Mesangial cell (primary cell): ENCODE measurements around a stretch of chr7.

DNA sequence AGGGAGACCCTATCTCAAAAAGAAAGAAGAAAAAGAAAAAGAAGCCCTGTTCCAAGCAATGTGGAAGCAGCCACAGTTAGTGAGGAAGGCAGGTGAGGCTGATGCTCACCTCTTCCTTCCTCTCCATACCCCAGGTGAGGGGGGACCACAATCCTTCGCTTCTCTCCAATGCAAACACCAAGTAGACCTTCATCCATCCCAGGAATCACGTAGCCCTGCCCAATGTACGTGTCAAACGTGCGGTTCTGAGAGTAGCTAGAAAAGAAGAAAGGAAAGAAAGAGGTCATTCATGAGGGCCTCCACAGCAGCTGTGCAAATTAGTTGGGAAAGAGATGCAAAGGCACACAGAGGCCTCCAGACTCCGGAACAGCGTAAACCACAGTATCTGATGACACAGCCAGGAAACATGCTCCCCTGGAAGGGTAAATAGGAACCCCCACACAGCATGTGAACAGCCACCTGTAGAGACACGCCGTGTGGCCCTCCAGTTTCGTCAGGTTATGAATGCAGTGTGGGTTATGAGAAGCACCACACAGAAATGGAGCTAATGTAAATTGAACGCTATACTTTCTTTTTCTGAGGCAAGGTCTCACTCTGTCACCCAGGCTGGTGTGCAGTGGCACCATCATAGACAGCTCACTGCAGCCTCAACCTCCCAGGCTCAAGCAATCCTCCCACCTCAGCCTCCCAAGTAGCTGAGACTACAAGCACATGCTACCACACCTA is 126.8 kb upstream of the VOPP1 start:
- RAMPAGE, long total RNA = no peak

GRCh38 chr7:56053795-56054728 is 2.5 kb downstream of the CCT6A start:
- RAMPAGE, long total RNA = no peak

GRCh38 chr7:56055346-56055788 is 3.8 kb downstream of the CCT6A start:
- RAMPAGE, long total RNA = no peak

- RAMPAGE, long total RNA = no peak
Observed at GRCh38 chr7:56084509-56084985, 8.2 kb downstream of the PHKG1 start.

- RAMPAGE, long total RNA = no peak
Observed at GRCh38 chr7:56087195-56087659, 5.5 kb downstream of the PHKG1 start.

DNA sequence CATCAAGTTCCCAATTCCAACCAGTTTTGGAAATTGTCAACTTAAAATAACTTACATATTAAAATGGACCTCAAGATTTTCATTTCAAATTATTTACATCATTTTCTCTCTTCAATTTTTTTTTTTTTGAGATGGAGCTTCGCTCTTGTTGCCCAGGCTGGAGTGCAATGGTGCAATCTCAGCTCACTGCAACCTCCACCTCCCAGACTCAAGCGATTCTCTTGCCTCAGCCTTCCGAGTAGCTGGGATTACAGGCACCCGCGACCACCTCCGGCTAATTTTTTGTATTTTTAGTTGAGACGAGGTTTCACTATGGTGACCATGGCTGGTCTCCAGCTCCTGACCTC is 1.8 kb downstream of the CHCHD2 start:
- RAMPAGE, long total RNA = no peak

- RAMPAGE, long total RNA = no peak
Observed at GRCh38 chr7:57417500-57417708, 32.6 kb upstream of the ZNF716 start.

DNA sequence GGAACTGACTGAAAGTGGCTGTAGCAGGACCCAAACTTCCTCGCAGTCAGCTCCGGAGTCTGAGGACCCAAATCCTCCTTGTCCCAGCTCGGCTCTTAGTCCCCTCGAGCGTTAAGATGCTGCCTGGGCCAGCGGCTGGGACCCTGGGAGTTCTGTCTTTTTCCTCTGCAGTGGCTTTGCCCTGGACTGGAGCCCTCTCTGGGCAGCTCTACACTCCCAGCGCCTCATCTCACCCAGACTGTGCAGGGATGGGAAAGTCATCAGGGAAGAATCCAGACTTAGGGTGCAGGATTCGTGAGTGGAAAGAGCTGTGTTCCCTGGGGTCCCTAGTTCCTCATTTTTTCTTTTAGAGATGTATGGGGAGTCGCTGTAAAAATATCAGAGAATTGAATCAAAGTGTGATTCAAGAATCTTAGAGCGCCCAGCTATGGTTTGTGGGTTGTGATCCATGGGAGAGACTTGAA is 428 bp downstream of the ZNF716 start:
- RAMPAGE, long total RNA = no peak

DNA sequence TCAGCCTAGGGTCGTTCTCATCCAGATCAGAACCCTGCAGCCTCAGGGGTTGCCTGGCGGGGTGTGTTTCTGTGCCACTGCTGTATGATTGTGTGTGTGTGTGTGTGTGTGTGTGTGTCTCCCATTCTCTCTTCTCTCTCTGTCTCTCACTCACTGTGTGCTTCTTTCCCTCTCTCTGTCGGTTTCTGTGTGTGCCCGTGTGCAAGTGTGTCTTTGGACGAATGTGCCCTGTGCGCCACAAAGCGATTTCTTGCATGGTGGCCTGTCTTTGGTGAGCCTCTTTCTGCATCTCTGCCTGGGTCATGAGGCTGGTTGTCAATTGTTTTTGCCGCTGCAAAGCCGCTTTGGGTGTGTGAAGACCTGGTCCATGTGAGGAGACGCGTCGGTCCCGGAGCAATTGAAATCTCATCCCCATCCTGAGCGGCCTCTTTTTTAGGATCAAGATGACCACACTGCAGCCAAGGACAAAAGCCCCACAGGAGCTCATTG is 320.6 kb downstream of the ZNF716 start:
- RAMPAGE, long total RNA = no peak

DNA sequence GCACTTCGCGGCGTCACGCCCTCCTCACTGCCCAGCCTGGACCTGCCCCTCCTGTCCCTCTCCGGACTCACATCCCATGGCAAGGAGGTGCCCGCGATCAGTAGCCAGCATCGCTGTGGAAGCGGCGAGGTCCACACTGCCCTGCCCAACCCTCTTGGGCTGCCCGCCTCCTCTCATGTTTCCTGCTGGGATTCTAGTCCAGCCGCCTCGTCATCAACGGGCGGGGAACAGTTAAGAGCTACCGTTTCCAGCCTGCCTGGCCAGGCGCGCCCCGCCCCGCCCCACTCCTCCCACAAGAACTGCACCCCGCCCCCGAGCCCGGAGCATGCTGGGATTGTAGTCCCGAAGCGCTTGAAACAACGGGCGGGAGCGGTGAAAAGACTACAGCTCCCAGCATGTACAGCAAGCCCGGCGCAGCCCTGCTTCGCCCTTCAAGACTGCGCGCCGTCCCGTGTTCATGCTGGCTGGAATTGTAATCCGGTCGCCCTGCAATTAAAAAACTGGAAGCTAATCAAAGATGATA is 930.5 kb upstream of the ZNF722 start:
- RAMPAGE, long total RNA = no peak

DNA sequence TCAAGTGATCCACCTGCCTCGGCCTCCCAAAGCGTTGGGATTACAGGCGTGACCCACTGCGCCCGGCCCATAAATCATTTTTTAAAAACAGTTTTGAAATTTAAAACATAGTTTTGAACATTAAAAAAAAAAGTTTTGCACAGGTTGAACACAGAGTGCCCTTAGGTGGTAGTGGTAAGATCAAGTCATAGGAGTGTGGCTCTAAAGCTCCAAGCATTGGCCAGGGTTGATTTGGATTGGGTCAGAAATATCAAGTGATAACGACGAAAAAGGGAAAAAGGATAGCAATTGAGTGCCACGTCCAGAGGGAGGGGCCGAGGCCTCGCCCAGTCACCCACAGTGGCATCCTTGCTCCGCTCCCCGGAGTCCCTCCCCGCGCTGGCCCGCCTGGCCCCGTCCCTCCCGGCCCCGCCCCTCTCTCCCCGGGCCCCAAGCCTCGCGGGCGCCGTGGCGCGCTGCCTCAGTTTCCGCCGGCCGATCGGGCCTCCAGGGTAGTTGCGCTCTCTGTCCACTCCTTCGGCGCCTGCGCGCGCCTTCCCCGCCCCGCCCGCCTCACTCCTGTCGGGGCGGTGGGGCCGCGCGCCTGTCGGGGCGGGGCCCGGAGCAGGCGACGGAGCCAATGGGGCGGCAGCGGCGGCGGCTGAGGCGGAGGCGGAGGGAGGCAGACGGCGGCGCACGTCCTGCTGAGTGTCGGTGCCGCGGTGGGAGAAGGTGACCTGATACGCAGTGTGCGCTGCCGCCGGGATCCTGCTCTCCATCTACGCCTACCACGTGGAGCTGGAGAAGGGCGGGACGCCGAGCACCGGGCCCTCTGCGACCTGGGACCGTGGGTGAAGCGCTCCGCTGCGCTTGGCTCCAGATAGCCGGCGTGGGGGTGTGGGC is 209.2 kb upstream of the ZNF722 start:
- RAMPAGE, long total RNA = no peak

DNA sequence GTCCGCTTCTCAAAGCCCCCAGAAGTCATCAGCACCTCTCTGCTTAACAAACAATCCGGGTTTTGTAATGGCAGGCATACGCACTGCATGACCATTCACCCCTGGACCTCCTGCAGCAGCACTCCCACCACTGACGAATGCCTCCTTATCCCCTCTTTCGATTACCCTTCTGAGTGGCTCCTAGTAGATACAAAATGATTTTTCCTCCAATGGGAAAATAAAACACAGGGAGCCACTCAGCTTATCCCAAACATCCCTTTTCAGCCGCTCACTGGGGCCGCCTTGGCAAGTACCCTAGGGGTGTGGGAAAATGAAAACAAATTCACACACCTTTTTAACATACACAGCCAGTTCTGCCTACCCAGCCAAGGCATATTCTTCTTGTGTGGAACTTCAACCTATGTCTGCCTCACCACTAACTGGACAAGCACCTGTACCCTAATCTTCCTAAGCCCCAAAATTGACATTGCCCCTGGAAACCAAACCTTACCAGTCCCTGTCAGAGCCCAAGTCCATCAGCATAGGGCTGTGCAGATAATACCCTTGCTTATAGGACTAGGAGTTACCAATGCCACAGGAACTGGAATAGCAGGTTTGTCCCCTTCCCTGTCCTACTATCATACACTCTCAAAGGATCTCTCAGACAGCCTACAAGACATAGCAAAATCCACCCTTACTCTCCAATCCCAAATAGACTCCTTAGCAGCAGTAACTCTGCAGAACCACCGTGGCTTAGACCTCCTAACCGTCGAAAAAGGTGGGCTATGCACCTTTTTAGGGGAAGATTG is 19.6 kb downstream of the ZNF107 start:
- RAMPAGE, long total RNA = no peak

DNA sequence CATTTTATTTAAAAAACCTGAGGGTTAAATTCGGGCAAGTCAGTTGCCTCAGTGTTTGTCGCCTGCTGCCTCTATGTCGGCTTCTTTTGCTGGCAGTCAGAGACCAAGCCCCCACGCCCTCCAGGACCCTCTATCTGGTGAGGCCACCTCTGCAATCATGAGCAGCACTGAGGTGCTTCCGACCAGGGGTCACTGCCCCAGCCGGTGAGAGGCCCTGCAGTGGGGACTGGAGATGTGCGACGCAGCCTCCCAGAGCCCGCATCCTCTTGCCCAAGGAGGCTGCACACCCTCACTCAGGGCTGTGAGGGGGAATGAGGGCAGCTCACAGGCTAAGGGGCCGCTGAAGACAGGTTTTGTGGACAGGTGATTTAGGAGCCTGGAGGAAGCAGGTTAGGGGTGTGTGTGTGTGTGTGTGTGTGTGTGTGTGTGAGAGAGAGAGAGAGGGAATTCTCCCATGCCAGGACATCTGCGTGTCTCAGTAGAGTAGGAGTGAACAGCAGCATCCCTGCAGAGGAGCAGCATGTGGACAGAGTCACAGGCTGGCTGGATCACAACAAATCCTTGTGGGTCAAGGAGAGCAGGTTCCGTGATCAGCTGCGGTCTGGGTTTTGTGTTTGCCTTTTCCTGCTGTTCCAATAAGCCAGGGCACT is 13.2 kb upstream of the ZNF273 start:
- RAMPAGE, long total RNA = no peak

DNA sequence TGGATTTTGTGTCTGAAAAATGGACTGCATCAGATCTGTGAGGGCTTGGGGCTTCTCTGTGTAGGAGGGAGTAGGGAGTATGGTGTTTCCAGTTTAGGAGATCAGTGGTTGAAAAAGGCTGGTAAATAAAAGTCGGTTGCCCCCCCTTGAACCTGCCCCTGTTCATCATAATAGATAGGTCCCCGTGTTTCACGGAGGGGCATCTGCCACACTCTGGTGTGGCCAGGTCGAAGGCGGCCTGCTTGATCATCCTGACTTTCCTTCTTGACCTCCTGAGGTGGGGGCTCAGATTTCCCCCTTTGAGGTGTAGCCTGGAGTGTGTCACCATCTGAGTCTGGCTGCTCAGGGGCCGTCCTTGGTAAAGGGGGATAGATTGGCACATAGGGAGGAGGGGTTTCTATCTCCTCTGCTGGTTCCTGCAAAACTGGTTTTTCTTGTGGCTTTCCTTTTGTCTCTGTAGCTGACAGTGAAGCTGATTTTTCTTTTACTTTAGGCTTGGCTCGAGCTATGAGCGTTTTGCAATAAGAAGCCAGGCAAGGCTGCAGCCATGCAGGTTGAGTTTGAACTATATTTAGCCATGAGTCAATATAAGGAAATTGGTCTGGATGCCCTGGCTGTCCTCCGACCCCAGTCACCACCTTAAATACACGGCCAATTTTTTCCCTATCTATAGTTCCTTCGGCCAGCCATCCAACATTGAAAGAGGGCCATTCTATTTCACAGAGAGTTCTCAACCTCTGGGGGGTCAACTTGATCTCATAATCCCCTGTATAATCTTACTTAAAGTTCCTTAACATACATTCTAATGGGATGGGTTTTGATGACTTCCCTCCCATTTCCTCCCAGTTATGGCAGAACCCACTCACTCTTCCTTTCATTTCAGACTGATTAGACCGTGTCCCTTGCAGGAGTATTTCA is 8.5 kb downstream of the ERV3-1 start:
- RAMPAGE, long total RNA = no peak

- RAMPAGE, long total RNA = no peak
Observed at GRCh38 chr7:65251782-65252848, 121.5 kb upstream of the ZNF92 start.

DNA sequence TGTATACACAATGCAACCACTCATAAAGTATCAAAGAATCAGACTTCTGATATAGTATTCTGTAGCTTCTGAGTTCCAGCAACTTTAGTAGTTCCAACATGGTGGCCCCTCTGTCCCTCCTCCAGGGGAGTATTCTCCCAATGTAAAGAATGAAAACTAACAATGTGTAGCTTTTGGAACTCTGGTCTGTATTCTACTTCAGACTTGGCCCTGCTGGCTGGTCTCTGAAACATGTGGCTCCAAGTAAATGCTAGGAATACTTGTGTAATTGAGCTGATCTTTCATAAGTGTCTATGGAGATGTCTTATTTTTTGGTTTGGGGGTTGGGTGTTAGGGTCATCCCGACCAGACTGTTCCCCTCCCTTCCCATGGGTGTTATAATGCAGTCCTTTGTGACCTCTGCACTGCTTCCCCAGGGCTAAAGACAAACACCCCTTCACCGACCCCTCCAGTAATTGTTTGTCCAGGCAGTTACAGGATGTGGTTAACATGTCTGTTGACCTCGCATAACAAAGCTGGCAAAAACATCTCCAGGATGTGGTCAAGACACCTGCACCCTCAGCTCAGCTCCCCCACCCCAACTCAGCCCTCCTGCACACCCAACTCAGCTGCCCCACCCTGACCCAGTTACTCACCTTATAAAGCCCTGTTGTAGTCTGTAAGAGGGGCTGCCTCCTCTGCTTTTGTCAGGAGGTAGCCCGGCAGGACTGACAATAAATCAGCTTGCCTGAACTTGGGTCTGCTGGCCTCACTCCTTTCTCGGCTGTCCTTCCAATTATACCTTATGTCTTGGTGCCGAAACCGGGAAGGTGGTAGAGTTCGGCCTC is 102.0 kb downstream of the ZNF92 start:
- RAMPAGE, long total RNA = no peak

GRCh38 chr7:65509313-65509618 is 135.6 kb downstream of the ZNF92 start:
- RAMPAGE, long total RNA = no peak

DNA sequence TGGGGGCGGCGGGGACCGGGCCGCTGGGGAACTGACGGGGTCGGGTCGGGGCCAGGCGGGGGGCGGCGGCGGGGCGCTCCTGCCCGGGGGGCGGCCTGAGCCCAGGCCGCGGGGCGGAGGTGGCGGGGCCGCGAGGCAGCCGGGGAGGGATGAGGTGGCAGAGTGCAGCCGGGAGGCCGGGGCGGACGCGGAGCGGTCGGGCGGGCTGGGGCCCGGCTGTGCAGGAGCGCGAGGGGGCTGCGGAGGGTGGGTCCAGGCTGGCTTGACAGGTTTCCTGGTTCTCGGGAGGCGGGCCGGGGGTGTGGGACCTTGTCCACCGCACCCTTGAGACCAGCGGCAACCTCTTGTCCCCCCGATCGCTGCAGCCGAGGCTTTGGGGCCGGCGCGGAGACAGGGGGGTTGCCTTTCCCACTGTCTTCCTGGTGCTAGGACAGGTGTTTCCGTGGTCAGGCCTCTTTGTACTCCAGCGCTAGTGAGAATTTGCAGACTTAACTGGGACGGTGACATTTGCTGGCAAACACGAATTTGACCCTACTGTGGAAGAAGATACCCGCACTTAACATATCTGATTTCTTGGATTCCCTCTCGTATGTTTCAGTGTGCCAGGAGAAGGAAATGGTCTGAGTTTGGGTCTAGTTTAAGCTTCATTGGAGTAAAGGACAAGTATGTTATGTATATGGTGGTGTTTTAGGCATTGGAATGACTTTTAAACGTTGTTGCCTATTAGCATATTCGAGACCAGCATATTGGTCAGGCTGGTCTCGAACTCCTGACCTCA is 970 bp downstream of the VKORC1L1 start:
- RAMPAGE, long total RNA = no peak

- RAMPAGE, long total RNA = no peak
Observed at GRCh38 chr7:65907511-65908012, 34.7 kb downstream of the VKORC1L1 start.

GRCh38 chr7:65953652-65954397 is 28.2 kb downstream of the GUSB start:
- RAMPAGE, long total RNA = no peak